Epithelial cell of alveolus of lung (primary cell): ENCODE data around the gene PHLDA3.

GRCh38 chr1:199448784-199449059, 578.8 kb upstream of the NR5A2 start:
- RAMPAGE, long total RNA = no peak
- RRBS = no CpG with 5 or more reads among the region's 2 CpGs

DNA sequence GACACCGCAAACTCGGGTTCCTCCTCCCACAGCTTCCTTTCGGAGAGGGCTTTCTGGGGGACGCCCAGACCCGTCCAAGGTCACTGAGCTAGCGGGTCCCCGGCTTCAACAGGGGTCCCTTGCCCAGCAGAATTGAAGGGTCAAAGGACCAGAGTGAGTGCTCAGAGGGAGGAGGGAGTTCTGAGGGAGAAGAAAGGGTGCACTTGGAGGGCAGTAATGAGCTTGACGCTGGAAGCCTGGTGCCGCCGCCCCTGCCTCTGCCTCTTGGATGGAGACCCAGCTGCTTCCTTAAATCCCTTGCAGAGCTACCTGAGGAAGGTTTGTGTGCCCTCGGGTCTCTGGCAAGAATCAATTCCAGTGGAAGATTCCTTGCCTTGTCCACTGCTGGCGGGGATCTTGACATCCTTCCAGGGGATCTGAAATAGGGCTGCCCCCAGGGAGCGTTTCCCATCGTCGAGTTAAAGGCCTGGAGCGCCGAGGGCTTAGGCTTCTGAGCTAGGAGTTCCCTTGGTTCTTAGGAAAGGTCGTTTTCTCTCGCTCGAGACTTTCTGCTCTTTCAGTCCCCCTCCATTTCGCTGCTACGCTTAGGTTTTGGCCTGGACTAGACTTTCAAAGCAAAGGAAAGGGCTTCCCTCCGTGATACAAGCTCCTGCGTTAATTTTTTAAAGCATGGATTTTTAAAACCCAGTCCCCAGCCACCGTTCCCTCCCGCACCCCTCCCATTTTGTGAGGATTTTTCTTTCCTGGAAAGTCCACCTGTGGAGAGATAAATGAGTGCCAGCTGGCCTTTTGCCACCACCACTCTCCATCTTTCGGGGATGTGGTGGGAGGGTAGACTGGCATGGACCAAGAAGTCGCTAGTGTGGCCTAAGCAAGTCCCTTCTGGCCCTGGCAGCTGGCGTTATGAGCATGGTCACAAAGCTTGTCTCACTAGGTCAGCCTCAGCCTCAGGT, 9.0 kb downstream of the NR5A2 start:
- RAMPAGE, long total RNA = no peak
- RRBS = no CpG with 5 or more reads among the region's 29 CpGs

DNA sequence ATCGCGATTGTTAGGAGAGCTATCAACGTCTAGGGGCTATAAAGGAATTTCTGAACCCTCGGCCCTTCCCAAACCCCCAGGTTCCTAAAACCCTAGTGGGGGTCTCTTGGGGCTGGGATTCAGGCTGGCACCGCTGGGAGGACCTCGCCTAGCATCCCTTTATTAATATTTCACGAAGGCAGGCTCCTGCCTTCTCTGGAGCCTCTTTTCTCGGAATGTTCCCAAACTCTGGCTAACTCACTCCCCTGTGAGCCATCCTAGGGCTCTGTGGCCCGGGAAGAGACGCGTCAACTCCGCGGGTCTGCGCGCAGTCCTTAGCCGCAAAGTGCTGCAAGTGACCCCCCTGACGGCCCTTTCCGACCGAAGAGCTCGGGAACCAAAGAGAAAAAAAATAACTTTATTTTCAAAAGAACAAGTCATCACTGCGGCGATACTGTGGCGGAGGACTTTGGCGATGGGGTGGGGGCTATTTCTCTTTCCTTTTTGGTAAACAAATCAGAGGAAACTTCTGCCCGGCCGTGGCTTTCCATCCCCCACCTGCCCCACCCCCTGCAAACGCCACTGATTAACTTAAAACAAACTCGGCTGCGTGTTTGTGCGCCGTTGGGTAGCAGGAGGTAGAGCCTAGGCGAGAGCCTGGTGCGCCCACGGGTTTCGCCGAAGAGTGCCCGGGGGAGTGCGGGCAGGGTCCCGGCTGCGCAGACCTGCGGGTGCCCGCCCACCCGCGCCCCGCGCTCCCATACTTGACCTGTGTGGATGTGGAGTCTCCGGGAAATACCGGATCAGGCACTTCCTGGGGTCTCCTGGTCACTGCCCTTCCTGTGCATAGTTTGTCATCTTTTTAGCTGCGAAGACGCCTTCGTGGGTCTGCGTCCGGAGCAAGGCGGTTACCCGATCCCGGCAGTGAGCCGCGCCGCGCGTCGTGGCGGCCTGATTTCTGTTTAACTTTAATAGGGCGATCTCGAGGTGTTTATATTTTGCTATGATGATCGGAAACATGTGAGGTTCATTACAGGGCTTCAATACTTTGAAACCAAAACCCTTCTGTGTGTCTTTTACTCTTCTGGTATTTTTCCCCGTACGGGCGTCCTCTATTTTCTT, 14.8 kb downstream of the NR5A2 start:
- RAMPAGE, long total RNA = start-site peak on the plus strand centred at position 699 of the sequence, 320 bp wide, 12 and 10 reads in 2 replicates
- RRBS = 2% methylated on average over 13 of the region's 69 CpGs

- RAMPAGE, long total RNA = no peak
- RRBS = no CpG with 5 or more reads among the region's 12 CpGs
These were observed 176.4 kb downstream of the ZNF281 start for GRCh38 chr1:200233402-200233918.

DNA sequence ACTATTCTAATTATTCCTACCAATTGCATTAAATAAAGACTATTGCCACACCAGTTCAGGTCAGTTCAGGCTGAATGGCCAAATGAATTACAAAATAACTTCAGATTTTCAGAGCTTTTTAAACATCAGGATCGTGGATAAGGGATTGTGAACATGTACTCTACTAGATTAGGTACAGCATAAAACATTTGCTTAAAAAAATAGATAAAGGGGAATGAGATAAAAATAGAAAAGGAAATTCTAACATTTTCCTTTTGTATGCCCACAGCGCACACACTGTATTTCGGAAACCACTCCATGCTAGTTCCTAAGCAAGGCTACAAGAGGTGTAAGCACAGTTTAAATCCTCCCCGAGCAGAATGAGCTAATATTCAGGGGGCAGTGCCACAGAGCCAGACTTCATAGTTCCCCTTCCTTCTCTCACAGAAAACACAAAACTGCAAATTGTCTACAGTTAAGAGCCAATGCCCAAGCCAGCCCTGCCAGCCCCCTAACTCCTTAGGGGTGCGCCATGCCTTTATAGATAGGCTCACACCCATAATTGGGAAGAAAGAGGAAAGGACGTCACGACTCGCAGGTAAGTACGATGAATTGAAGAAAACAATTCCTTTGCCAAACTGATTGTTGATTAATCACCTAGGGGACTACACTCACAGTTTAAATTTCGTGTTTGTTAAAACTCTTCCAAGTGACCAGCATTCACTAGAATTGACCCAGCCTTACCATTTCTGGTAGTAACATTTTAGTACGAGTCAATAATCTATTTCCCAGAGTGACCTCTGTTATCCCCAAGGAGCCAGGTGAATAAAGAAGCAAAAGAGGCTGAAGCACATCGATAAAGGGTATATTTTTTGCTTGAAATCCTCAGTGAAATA, 159.3 kb downstream of the ZNF281 start:
- RAMPAGE, long total RNA = no peak
- RRBS = no CpG with 5 or more reads among the region's 12 CpGs

DNA sequence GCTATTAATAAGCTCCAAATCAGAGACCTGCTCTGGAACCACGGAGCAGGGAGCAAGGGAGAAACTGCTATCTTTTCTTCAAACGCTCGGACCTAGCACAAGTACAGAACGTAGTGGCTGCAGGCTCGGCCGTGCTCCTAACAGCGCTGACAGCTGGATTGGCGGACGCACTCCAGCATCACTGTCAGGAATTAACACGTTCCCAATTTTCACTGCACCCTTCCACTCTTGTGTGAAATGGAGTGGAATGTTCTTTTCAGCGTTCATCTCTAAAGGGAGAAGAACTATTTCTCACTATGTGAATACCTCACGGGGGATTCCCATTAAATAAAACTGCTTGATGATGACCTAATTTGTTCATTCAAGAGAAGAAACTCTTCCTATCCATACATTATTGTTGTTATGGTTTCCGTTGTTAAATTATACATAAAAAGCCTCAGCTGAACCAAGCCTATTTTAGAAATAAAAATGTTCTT, 106.9 kb downstream of the ZNF281 start:
- RAMPAGE, long total RNA = no peak
- RRBS = no CpG with 5 or more reads among the region's 13 CpGs

DNA sequence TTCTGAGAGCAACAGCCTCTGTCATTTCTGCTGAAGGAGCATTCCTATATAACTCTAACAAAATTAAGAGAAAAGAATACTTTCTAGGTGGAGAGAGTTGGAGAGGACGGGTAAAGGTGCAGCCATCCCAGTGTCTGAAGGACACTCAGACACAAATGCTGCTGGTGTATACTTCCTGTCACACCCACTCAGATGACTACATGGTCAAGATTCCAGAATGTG, 35.4 kb downstream of the ZNF281 start:
- RAMPAGE, long total RNA = no peak
- RRBS = no CpG with 5 or more reads among the region's 1 CpG

GRCh38 chr1:200413641-200414121, 3.8 kb upstream of the ZNF281 start:
- RAMPAGE, long total RNA = no peak
- RRBS = no CpG with 5 or more reads among the region's 12 CpGs

DNA sequence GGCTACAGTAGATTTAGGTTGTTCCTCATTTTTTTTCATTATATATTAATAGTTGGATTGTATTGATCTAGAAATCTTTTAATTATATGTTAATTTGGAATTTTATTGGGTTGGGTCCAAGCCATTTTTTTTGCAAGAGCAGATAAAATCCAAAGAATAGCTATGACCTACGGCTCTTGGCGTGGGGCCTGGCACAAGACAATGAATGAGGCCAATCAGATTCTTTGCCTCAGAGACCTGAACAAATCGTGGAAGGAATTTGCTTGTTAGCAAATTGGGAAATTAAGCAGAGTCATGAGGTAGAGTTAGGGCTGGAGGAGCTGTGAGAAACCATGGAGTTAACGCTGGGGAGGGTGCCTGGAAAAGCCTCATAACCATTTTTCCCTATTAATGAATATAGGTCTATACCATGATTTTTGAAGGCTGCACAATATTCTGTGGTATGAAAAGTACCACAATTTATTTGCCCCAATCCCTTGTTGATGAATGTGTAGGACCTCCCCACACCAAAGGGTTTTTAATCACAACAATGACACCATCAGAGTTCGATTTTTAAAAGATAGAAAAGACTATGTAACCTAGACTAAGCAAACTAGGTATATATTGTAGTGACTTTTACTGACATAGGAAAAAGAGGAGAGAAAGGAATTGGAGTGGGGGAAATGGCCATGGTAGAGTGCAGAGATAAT, 40.2 kb downstream of the CAMSAP2 start:
- RAMPAGE, long total RNA = no peak
- RRBS = no CpG with 5 or more reads among the region's 5 CpGs

DNA sequence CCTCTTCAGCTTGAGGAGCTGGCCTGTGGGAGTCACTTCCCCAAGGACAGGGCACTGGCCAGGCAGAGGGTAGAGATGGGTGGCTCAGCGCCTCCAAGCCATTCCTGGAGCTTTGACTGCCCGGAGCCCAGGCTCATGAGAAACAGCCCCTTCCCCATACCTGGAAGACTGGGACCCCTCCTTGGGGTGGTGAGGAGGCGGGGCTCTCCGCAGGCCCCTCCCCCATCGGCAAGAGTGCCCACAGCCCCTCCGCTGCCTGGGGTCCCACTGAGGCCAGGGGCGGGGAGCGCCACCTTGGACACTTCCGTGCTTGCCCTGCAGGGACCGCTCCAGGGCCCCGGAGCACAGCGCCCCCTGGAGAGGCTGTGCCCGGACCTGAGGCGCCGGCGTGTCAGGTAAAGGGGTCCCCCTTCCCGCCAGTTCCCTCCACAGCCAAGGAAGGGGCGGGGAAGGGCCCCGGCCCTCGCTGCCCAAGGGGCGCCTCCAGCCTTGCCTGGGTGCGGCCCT, 21.4 kb downstream of the INAVA start:
- RAMPAGE, long total RNA = no peak
- RRBS = 43% methylated on average over 5 of the region's 22 CpGs

GRCh38 chr1:201192298-201193192, 1.9 kb downstream of the IGFN1 start:
- RAMPAGE, long total RNA = no peak
- RRBS = no CpG with 5 or more reads among the region's 3 CpGs

DNA sequence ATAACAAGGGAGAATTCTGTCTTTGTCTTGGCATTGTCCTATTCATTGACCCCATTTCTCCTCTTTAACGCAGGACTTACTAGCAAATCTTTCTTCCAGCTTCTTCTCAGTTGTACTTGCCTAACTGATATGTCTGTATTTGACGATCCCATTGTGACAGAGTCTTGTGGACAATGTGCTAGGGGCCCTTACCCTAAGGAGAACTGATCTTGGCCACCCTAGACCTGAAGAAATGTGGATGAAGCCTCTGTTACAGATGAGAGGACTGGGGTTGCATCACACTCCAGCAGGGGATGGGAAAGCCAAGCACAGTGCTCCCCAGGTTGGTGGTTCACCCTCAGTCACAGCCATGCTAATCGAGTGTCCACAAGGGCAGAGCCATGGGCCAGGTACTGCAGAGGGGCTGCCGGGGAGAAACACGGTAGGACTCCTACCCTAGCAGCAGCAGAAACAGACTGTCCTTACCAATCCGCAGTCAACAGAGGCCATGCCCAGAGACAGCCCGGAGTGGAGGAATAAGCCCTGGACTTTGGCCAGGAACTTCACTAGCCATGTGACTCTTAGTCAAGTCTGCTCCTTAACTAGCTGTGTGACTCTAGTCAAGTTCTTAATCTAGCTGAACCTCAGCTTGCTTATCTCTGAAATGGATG, 15.5 kb downstream of the PKP1 start:
- RAMPAGE, long total RNA = no peak
- RRBS = 71% methylated on average over 4 of the region's 7 CpGs

DNA sequence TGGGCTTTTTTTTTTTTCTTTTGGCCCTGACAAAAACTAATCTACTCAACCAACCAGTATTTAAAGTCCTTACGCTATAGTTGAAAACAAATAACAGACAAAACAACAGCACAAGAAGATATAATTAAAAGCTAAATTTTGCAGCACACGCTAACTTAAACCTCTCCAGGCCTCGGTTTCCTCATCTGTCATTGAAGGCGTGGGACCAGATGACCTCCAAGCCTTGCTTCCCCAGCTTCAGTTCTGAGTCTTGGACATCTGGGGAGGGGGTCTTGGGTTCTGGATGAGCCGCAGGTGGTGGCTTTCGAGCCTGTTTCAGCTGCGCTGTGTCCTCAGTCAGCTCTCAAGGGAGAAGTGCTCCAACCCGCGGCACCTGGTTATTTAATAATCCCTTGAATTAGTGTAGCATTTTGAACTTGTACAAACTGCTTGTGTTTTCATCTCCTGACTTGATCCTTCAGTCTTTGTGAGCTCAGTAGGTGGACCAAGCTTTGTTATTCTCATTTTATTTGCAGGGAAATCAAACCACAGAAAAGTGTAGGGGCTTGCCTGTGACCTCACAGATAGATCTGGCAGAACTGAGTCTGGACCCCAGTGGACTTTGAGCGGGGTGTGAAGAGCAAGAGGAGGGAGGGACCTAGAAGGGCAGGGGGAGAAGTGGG, 18.6 kb downstream of the PKP1 start:
- RAMPAGE, long total RNA = no peak
- RRBS = no CpG with 5 or more reads among the region's 10 CpGs

DNA sequence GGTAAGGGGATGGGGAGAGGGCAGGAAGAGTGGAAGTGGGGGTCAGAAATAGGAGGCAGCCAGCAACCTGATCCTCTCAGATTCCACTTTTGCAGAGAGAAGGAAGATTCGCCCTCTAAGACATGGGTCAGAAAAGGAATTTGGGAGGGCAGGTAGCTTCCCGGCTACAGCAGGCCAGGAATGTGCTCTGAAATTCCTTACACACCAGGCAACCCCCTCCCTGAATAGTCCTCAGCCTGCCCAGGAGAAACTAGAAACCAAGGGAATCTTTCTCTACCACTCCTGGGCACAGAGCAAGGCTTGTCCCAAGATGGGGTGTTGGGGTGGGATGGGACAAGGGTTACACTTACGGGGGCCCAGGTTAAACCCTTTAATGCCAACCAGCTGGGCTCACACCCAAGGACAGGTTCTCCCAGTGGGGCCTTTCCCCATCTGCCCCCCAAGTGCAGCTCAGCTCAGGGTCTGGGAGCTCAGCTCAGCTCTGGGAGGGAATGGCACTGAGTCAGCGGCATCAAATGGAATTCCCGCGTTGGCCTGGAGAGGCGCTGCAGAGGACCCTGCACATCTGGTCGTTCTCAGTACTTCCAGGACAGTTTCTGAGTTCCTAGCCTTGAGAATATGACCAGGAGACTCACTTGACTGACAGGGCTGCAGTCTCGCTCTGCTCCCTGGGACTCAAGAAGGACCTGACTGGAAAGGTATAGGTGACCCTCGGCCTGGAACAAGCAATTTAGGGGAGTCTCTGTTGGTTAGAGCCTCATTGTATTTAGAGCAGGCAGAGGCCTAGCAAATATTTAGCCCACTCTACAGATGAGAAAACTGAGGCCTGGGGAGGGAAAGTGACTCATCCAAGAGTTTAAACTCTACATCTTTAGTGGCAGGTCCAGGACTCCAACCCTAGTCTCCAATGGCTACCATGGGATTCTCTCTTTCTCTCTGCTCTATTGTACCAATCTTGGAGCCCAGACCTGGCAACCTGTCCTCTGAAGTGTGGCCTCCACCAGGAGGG, 680 bp downstream of the TNNT2 start:
- RAMPAGE, long total RNA = no peak
- RRBS = no CpG with 5 or more reads among the region's 10 CpGs

- RAMPAGE, long total RNA = no peak
- RRBS = no CpG with 5 or more reads among the region's 3 CpGs
These were observed 8.0 kb downstream of the PHLDA3 start for GRCh38 chr1:201460941-201461507.

- RAMPAGE, long total RNA = no peak
- RRBS = 2% methylated on average over 46 of the region's 116 CpGs
These were observed at the start of gene PHLDA3 for GRCh38 chr1:201468353-201469456. Gene PHLDA3 (minus strand): TSS chr1:201469188.

DNA sequence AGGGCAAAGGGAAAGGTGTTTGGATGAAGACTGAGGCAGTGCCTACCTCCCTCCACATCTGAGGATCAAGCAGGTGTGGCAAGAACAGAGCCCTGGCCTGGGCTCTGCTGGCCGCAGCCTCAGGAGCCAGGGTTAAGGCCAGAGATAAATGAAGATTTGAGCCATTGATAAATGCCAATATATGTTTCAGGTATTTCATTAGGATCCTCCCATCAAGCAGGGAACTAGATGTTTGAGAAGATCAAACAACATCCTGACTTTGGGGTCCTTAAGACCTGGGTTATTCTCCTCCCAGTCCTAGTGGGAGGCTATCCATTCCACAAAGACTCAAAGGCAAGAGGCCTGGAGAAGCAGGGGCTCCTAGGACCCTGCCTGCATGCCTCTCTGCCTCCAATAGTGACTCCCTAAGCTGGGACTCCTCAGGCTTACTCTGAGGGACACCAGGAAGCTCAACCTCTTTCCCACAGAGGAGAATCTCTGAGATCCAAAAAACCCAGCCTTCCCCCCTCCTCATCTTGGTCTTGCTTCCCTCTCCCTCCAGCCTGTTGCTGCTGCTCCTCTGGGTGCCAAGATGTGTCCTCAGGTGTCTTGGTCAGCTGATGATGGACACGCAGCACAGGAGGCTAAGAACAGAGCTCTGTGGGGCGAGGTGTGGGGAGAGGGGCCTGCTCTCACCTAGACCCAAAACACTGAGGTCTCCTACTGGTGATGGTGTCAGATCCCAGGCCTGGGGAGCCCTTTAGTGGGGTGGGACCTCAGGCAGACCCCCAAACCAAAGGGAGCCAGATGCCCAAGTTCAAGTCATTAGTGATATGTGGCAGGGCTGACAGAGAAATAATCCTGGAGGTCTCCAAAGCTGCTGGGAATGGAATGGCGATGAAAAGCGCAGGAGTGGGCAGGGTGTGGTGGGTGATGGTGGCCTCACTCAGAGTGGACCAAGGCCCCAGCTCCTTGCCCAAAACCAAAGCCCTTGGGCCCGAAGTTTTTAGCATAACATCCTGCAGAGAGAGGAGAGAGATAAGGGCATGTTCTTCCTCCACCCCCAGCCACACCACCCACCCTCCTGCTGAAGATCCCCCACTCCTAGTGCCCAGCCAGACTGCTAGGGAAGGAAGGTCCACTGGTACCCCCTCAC, 15.2 kb upstream of the PHLDA3 start:
- RAMPAGE, long total RNA = no peak
- RRBS = no CpG with 5 or more reads among the region's 6 CpGs

GRCh38 chr1:201486066-201486772, 17.2 kb upstream of the PHLDA3 start:
- RAMPAGE, long total RNA = no peak
- RRBS = no CpG with 5 or more reads among the region's 4 CpGs

DNA sequence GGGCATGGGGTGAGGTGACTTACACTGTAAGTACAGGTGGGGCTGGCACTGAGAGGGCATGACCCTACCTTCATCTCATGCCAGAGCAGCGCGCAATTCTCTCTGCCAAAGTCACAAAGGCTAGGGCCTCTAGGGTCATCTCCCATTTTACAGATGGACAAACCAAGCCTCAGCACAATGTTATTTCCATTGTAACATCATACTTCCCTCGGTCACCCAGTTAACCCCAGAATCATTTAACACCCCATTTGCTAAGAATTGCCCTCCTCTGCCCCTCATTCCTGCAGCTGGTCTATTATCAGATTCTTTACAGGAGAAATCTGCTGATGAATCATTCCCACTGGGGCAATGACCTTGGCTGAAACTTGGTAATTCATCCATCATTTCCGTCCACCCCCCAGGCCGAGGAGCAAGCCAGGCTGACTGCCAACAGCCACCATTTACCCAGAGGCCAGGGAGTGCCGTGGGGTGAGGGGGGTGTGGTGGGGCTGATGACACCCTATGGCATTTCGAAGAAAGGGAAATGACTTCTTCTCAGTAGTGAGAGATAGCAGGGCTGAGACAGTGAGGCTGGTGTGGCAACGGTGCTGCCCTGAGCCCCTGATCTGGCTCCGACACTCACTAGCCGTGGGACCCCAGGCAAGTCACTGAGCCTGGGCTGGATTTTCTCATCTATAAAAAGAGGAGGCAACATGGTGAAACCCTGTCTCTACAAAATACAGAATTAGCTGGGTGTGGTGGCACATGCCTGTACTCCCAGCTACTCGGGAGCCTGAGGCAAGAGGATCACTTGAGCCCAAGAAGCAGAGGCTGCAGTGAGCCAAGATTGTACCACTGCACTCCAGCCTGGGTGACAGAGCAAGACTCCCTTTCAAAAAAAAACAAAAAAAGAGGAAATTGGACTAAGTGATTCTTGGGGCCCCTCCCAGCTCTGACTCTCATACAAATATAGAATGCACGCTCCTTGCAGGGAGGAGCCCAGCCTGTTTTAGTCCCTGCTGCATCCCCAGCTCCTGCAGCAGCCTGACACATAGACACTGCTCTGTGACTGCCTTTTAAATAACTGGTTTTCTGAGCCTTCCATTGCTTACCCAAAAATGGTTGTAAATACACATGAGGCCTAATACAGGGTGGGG, 17.6 kb downstream of the CSRP1 start:
- RAMPAGE, long total RNA = no peak
- RRBS = no CpG with 5 or more reads among the region's 12 CpGs

- RAMPAGE, long total RNA = no peak
- RRBS = no CpG with 5 or more reads among the region's 4 CpGs
These were observed 6.7 kb downstream of the CSRP1 start for GRCh38 chr1:201500283-201500560.